Metastatic Breast Carcinoma in the Brain (tissue), 10 donors: ENCODE measurements around the genes KRTCAP2, TRIM46 and SSR2.

DNA sequence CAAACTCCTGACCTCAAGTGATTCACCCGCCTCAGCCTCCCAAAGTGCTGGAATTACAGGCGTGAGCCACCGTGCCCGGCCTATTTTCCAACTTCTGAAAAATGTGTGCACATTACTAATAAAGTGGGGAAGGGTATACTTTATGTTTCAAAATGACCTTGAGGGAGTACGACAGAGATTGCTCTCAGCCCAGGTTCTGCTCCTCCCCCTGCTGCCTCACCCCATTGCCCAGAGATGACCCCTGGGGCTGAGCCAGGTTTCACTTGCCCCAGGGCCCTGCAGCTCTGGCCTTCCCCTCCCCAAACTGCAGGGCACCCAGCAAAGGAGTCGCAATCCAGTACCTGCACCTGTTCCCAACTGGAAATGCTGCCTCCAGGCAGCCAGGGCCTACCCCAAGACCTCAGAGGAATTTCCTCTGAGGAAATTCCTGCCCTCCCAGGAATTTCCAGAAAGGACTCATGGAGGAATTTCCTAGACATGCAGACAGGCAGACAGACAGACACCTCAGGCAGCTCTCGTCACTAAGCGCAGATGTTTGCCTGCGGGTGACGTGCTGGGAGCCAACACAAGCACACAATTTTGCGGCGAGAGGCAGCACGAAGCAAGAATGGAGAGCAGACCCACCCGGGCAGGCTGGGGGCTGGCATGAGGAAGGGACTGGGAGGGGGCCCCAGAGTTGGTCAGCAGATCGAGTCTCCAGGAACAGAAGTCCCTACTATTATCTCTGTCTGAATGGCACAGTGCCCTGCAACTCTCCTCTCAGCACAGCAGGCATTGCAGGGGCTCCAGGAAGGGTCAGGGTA is 3.1 kb upstream of the EFNA1 start:
- PRO-cap, 10 experiments = peak in 8 of 10 experiments; most common plus-strand start position 576 of the sequence (in 4); most common minus-strand start position 359 of the sequence (in 2)

DNA sequence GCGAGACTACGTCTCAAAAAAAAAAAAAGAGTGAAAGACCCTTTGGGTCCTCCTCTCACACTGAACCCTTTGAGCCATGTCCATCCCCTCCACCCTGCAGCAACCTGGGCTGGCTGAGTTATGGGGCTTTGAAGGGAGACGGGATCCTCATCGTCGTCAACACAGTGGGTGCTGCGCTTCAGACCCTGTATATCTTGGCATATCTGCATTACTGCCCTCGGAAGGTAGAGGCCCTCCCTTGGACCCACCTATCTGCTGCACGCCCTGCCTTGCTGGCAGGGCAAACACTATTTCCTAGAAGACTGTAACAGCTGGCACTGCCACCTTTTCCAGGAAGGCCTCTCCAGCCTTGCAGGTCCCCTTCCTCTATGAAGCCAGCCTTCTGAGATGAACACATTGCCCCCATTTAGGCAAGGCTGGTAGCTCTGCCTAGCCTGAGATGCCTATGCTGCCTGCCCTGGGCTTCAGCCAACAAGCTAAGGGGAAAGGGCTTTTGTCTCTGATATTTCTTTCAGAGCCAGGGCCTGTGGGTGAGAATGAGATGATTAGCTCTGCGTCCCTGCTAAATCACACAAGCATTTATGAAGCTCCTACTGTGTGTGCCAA is 1.2 kb downstream of the SLC50A1 start:
- PRO-cap, 10 experiments = no peak in any of the 10 experiments

- PRO-cap, 10 experiments = peak in 10 of 10 experiments; most common plus-strand start chr1:155172731 (in 3); most common minus-strand start chr1:155173257 (in 9)
These were observed at the start of gene KRTCAP2 for GRCh38 chr1:155172320-155173573. Gene KRTCAP2, minus strand, starts transcription at chr1:155173304.

DNA sequence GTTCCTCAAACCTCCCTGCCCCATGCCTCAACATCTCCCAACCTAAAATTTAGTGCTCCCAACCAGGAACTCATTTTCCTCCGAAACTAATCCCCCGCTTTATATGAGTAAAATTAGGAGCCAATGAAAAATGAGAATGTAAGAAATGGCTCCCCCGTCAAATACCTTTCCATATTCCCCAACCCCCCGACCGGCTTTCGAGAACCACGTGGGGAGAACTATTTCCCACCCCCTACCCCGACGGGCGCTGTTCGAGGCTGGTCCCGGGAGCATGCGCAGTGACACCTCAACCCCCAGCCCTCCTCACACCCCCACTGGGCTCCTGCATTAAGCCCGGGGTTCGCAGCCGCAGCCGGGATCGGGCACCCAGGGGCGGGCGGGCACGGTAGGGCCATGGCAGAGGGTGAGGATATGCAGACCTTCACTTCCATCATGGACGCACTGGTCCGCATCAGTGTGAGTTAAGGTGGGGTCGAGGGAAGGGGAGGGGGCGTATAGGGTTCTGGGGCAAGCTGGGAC is at the start of gene TRIM46:
TSS of gene TRIM46 (plus strand) at position 276 of the 519 bp plus-strand sequence.
- PRO-cap, 10 experiments = peak in 1 of 10 experiments; most common plus-strand start position 250 of the sequence (in 1); most common minus-strand start position 180 of the sequence (in 1)

DNA sequence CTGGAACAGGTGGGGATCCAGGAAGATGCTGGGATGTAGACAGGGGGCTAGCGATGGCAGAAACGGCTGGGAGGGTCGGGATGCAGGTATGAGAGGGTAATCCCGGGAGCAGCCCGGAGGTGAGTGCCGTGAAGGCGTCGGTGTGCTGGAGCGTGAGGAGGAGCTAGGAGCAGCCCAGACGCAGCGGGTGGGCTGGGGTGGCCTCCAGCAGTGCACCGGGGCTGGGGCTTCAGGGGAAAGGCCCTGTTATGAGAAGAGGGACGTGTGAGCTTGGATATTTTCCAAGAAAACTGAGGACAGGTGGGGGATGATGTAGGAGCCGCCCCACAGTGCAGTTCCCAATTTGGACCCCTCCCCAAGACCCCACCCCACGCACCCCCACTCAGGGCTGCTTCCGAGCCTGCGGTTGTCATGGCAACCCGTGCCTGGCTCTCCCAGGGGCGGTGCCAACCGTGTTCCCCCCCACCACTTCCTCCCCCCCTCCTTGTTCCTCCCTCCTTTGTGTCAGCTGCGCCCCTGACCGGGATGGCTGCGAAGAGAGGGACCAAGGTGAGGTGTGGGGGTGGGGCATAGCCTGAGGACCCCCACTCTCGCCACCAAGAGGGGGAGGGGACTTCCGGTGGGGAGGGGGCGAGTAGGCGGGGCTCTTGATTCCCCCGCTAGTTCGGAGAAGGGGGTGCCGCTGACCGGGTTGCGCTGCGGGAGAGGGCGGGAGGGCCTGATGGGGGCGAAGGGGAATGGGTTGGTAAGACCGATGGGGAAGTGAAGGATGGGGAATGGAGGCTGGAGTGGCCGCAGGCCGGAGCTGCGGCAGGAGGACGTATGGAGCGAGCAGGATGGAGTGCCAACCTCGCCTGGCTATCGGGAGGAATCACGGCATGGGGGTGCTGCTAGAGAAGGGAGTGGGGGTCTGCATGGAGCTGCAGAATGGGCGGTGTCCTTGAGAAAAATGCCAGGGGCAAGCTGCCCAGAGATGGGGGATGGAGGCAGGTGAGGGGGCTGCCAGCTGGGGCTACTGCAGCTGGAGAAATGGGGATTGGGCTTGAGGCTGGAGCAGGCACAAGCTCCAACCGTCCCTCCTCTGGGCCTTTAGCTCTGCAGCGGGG is 797 bp downstream of the TRIM46 start:
- PRO-cap, 10 experiments = no peak in any of the 10 experiments

GRCh38 chr1:155178500-155178717 is 4.8 kb downstream of the TRIM46 start:
- PRO-cap, 10 experiments = peak in 4 of 10 experiments; most common plus-strand start chr1:155178554 (in 4); most common minus-strand start chr1:155178556 (in 3)

DNA sequence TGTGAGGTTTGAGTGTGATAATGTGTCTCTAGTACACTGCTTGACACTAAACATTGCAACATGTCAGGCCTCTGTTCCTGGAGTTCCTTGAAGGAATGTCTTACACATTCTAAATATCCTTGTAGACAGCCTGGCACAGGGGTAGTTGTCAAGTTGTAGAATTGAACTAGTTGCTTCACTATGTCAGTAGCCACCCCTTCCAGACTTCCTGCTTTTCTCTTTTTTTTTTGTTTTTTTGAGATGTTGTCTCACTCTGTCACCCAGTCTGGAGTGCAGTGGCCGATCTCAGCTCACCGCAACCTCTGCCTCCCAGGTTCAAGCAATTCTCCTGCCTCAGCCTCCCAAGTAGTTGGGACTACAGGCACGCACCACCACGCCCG is 11.7 kb downstream of the MTX1 start:
- PRO-cap, 10 experiments = no peak in any of the 10 experiments

DNA sequence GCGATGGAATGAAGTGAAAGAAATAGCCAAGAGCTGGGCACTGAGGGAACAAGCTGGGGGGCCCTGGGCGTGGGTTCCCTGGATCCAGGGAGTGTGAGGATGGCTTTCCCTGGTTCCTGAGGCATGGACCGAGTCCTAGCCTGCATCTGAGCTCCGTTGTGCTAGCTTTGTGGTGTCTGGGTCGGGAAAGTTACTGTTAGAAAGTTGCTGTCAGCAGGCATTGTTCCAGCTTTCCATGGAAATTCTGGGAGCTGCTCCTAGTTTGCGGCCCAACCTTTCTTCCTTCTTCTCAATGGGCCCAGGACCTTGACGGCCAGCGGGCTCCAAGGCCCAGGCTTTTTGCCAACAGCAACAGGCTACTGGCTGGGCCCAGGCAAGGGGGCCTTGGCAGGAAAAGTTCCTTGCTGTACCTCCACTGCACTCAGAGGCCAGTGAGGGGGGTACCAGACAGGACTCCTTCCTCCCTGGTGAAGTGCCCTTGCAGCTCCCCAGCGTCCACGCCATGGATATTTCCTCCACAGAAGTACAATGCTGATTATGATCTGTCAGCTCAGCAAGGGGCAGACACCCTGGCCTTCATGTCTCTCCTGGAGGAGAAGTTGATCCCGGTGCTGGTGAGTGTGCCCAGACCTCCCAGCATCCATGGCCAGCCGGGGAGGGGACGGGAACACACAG is 8.7 kb downstream of the GBA1 start:
- PRO-cap, 10 experiments = no peak in any of the 10 experiments

DNA sequence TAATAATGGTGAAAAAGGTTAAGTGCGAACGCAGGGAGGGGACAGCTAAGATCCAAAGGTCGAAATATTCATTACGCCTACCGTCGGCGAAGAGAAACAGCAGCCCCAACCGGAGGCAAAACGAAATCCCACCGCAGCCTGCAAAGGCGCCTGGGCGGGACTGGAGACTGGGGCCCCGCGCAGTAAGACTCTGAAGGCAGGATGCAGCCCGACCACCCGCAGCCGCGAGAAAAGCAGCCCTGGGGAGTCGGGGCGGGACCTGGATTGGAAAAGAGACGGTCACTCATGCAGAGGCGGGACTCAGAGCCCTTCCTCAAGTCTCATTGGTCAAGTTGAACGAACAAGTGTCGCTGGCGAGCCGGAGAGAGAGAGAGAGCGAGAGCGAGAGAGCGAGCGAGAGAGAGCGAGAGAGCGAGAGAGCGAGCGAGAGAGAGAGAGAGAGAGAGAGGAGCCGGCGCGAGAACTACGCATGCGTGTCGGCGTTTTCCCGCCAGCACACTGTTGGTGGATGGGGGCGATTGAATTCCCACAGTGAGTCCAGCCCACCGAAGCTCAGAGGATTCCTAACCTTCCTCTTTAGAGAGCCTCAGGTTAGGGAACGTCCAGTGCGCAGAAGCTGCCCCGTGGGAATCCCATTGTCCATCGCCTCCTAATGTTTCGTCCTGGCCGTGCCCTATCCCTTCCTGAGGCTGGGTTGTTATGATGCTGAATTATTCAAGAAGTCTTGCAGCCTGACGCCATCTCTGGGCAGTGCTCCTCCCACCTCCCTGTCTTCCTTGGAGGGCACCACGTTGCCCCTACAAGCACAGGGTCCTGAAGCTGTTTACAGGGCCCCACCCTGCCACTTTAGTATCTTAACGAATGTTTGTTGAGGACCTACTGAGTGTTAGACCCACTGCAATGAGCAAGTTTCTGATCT is 3.6 kb upstream of the GBA1 start:
- PRO-cap, 10 experiments = peak in 10 of 10 experiments; most common plus-strand start position 470 of the sequence (in 10); most common minus-strand start position 203 of the sequence (in 9)

- PRO-cap, 10 experiments = peak in 7 of 10 experiments; most common plus-strand start chr1:155325498 (in 3); most common minus-strand start chr1:155324980 (in 3)
These were observed 4.3 kb downstream of the RUSC1 start for GRCh38 chr1:155324644-155325695.

- PRO-cap, 10 experiments = no peak in any of the 10 experiments
These were observed 67.7 kb downstream of the RUSC1 start for GRCh38 chr1:155388348-155388857.

DNA sequence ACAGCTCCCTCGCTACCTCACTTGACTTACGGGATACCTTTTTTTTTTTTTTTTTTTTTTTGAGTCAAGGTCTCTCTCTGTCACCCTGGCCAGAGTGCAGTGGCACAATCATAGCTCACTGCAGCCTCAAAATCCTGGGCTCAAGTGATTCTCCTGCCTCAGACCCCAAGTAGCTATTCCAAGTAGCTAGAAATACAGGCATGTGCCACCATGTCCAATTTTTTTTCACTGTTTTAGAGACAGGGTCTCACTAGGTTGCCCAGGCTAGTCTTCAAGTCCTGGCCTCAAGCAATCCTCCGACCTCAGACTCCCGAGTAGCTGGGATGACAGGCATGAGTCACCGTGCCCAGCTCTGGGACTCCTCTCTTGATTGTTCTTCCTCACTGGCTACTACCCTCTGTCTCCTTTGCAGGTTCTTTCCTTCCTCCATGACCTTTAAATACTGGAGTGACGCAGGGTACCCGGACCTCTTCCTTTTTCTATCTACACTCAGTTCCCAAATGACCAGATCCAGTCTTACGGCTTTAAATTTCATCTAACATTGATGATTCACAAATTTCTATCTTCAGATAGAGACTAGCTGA is 35.0 kb downstream of the ASH1L start:
- PRO-cap, 10 experiments = no peak in any of the 10 experiments

- PRO-cap, 10 experiments = no peak in any of the 10 experiments
These were observed 29.4 kb downstream of the YY1AP1 start for GRCh38 chr1:155659254-155659453.

DNA sequence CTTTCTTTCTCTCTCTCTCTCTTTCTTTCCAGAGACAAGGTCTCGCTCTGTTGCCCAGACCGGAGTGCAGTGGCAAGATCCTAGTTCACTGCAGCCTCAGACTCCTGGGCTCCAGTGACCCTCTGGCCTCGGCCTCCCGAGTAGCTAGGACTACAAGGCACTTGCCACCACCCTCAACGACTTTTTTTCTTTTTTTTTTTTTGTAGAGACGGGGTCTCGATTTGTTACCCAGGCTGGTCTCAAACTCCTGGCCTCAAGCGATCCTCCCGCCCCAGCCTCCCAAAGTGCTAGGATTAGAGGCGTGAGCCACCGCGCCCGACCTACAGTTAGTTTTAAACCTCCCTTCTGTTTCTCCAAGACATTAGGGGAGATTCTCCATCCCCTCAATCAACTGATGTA is 800 bp downstream of the GON4L start:
- PRO-cap, 10 experiments = no peak in any of the 10 experiments

- PRO-cap, 10 experiments = no peak in any of the 10 experiments
These were observed 24.7 kb downstream of the SYT11 start for GRCh38 chr1:155883850-155884781.

GRCh38 chr1:155968880-155969257 is 9.5 kb downstream of the ARHGEF2 start:
- PRO-cap, 10 experiments = peak in 1 of 10 experiments; most common plus-strand start chr1:155968988 (in 1)

- PRO-cap, 10 experiments = peak in 10 of 10 experiments; most common plus-strand start chr1:156021042 (in 3); most common minus-strand start chr1:156020911 (in 10)
These were observed at the start of gene SSR2 for GRCh38 chr1:156020491-156021256. Gene SSR2, minus strand, starts transcription at chr1:156020951.

GRCh38 chr1:156081787-156082330 is 406 bp downstream of the MEX3A start:
- PRO-cap, 10 experiments = peak in 4 of 10 experiments; most common plus-strand start chr1:156081863 (in 4)

DNA sequence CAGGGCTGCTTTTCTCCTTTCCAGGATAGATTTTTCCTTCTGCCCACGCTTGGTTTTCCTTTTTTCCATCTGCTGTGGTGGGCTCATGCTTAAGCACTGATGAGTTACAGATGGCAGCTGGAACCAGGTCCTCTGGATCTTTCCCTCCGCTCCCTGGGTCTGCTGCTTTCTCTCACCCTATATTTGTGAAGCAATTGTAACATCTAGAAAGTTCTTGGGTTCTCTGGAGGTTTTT is 14.9 kb downstream of the LMNA start:
- PRO-cap, 10 experiments = peak in 4 of 10 experiments; most common plus-strand start position 96 of the sequence (in 1); most common minus-strand start position 155 of the sequence (in 3)

- PRO-cap, 10 experiments = no peak in any of the 10 experiments
These were observed 15.8 kb upstream of the SEMA4A start for GRCh38 chr1:156137504-156137966.